ENCODE measurements around a stretch of chr5.

DNA sequence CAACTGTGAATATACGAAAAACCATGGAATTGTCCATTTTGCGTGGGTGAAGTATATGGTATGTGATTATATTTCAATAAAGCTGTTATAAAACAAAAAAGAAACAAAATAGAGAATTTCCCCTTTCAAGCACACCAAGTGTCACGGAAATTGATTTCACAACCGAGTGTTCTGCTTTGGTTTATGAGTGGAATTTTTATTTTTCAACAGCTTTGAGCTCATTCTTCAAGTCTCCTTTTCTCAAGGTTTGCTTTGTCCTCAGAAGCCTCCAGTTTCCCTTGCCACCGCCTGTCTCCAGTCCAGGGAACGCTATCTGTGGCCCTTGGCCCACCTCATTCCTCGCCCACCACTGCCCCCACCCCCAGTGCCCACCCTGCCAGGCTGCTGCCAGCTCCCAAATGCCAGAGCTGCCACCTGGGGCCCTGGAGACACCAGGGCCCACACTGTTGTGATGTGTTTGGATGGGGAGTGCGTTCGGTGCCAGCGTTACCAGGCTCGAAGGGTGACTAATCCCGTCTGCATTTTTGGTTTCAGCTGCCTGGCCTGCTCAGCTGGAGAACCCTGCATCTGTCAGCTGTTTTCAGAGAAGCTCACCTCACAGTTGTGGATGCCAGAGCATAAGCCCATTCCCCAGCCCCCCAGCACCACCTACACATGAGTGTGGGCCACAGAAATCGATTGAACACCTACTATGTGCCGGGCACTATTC lies 30.3 kb downstream of the DUSP1 start:
- PRO-cap, 4 experiments, result peak in 1 of 4 experiments; most common plus-strand start position 466 of the sequence (in 1)
- RAMPAGE, long total RNA, 2 experiments, result no peak in any of the 2 experiments

GRCh38 chr5:172778118-172778913 lies 7.3 kb upstream of the DUSP1 start:
- PRO-cap, 4 experiments, result peak in 4 of 4 experiments; most common plus-strand start chr5:172778475 (in 4); most common minus-strand start chr5:172778317 (in 3)
- RAMPAGE, long total RNA, 2 experiments, result start-site peak on the plus strand in 1 of 2 experiments, at chr5:172778433-172778465 at its widest, 16 reads per replicate

- PRO-cap, 4 experiments, result no peak in any of the 4 experiments
- RAMPAGE, long total RNA, 2 experiments, result no peak in any of the 2 experiments
Observed at GRCh38 chr5:172800914-172801829, 30.2 kb upstream of the DUSP1 start.

- PRO-cap, 4 experiments, result peak in 4 of 4 experiments; most common plus-strand start chr5:172832966 (in 4); most common minus-strand start chr5:172832726 (in 3)
- RAMPAGE, long total RNA, 2 experiments, result no peak in any of the 2 experiments
Observed at GRCh38 chr5:172832529-172833073, 1.4 kb upstream of the ERGIC1 start.

DNA sequence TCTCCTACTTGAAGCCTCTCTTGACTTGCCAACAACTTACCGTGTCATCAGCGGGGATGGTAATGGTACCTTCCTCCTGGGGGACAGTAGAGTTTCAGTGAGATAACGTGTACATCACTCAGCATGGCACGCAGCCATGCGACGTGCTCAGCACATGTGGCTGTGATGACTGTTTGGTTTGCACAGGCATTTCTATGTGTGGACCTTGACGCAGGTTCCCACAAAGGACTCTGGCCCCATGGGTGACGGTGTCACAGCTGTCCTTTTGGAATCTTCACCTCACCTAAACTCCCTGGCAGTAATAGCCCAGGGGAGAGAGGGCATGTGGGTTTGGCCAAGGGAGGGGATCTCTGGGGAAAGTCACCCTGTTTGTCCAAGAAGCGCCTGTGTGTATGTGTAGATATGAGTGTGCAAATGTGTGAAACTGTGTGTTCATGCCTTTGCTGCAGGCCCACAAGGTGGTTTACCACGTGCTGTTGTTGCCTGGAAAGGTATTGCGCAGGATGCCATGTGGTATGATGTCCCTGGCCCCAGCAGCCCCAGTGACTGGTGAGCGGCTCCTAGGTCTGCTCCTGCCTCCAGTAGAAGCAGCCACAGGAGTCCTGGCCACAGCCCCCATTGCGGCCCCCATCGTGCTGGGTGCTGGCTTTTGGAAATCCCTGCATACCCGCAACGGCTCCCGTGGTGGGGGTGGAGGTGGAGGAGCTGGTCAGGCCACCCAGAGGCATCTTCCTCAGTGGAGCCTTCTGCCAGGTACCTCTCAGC lies 18.8 kb downstream of the ERGIC1 start:
- PRO-cap, 4 experiments, result peak in 4 of 4 experiments; most common plus-strand start position 542 of the sequence (in 4); most common minus-strand start position 88 of the sequence (in 2)
- RAMPAGE, long total RNA, 2 experiments, result no peak in any of the 2 experiments

DNA sequence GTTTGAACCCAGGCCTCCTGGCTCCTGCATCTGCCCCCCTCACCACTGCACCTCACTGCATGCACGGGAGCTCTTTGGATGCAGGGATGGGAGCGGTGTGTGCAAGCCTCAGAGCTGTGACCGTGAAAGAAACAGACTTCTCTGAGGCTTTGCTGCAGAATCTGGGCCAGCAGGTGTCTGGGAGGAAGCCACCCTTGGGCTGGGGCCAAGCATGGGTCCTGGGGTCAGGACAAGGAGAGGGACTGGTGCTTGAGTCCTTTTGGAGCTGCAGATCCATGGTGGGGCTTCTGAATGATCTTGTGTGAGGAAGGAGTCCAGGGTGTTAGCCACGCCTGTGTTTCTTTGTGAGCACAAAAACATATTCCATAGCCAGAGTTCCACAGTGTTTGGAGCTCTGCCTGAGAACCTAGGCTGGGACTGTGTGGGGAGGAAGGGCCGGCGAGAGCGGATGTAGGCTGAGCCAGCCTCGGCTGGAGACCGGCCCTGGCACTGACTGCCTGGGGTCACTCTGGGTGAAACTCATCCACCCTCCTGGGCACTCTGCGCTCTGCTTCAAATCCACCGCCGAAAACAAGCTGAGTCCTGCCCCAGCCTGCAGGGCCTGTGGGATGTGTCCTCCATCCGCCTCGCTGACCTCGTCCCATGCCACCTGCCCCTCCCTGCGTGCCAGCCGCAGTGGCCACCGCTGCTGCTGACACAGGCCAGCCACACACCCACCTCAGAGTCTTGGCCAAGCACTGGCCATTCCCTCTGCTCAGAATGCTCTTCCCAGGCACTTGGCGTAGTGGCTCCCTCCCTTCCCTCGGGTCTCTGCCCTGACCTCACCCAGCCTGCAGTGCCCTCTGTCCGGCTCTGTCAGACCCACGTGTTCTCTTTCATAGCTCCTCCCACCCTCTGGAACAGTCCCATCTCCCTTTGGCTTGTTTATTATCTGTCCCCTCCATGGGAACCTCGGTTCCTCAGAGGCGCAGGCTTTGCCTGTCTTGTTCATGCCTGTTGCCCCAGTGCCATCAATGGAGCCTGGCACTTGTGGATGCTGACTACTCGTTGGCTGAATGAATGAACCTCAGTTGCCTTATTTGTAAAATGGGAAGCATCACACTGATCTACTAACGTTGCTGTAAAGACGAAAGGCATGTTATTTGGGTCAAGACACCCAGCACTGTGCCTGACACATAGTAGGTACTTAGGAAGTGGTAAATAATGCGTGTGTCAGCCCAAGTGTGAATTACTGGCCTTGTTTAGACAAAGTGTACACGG lies 26.9 kb downstream of the ERGIC1 start:
- PRO-cap, 4 experiments, result peak in 4 of 4 experiments; most common plus-strand start position 927 of the sequence (in 4); most common minus-strand start position 423 of the sequence (in 4)
- RAMPAGE, long total RNA, 2 experiments, result start-site peak on the minus strand in 1 of 2 experiments, centred at position 787 of the sequence, 6 reads per replicate

DNA sequence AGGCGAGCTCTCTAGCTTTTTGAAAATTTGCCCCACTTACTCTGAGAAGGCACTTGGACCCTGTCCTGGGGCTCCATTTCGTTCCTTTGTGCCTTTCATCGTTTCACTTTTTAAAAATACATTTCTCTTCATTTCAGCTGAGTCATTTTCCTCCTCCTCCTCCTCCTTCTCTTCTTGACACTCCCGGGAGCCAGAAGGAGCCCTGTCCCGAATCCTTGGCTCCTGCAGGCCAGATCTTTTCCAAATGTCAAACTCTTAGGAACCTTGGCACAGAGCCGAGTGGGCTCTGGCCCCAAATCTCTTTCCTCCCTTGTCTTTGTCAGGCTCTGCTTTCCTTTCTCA lies 17.5 kb downstream of the STC2 start:
- PRO-cap, 4 experiments, result no peak in any of the 4 experiments
- RAMPAGE, long total RNA, 2 experiments, result no peak in any of the 2 experiments

DNA sequence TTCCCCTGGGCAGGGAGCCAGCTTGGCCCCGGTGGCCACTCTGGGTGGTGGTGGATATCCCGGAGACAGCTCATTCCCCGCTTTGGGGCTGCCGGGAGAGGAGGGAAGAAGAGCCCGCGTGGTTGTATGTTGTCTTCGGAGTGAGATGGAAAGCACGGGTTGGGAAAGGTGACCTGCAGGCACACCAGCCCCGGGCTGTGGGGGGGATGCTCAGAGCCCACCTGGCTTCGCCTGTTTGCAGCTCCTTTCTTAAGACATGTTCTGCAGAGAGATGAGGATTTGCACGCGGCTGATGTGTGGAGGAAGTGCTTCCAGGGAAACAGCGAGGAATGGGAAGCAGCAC lies 84.6 kb upstream of the STC2 start:
- PRO-cap, 4 experiments, result no peak in any of the 4 experiments
- RAMPAGE, long total RNA, 2 experiments, result no peak in any of the 2 experiments

DNA sequence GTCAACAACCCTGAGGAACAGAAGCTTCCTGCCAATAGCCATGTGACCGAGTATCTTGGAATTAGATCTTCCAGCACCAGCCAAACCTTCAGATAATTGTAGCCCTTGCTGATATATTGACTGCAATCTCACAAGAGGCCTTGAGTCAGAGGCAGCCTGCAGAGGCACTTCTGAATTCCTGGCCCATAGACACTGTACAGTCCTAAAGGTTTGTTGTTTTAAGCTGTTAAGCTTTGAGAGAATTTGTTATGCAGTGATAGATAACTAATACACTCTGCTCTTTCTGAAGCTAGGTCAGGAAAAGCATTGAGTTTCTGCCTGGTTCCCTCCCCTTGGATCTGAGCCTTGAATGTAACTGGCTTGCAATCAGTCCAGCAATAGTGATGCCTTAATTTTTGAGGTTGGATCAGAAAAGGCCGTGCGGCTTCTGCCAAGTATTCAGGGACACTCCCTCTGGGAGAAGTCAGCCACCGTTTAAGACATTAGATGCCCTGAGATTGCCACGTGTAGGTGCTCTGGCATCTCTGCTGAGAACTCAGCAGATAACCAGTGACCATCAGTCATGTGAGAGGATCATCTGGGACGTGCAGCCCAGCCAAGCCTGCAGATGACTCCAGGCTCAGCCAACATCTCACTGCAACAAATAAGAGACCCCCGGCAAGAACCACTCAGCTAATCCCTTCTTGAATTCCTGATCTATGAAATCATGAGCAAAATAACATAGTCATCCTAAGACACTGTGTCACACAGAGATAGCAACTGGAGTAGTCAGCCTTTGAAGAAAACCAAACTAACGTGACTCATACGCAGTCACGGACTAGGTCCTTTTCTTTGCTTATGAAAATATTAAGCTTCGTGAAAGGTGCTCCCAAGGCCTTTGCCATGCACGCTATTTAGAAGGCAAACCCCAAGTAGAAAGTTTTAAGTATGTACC lies 126.8 kb upstream of the STC2 start:
- PRO-cap, 4 experiments, result no peak in any of the 4 experiments
- RAMPAGE, long total RNA, 2 experiments, result no peak in any of the 2 experiments

DNA sequence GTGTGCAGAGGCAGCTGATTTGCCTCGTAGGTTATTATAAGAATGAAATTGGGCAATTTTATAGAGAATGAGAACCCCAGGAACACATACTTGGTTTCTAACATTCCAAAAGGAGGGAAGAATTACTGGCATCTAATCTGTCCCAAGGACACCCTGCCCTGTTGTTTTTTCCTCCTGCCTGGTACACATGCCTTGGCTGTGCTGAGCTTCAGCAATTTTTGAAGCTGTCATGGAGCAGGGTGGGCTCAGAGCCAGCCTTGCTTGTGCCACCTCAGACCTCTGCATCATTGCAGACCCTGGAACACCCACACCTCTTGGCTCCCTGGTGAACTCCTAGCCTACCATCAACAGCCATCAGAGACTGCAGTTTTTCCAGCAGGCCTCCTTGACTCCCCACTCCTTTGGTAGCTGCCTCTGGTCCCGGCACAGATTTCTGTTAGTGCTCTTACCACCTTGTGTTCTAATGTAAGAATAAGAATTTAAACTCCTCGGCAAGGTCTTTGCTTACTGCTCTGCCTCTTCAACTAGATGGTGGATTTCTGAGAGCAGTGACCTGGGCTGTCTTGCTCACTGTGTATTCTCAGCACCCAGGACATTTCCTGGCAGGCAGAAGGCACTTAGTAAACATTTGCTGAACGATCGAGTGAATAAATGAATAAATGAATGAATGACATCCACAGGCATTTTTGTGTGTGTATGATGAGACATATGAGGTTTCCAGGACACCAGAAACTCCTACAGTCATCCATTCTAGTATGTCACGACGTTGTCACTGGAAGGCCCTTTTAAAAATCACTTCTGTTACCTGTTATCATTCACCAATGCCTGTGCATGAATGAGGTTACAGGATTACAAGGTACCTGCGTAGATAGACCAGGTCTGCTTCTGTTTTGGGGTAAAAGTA lies 143.3 kb downstream of the BOD1 start:
- PRO-cap, 4 experiments, result no peak in any of the 4 experiments
- RAMPAGE, long total RNA, 2 experiments, result no peak in any of the 2 experiments

- PRO-cap, 4 experiments, result no peak in any of the 4 experiments
- RAMPAGE, long total RNA, 2 experiments, result no peak in any of the 2 experiments
Observed at GRCh38 chr5:173486396-173486673, 130.1 kb downstream of the BOD1 start.

- PRO-cap, 4 experiments, result peak in 2 of 4 experiments; most common plus-strand start chr5:173607351 (in 2); most common minus-strand start chr5:173607100 (in 1)
- RAMPAGE, long total RNA, 2 experiments, result no peak in any of the 2 experiments
Observed at GRCh38 chr5:173606909-173607794, 9.3 kb downstream of the BOD1 start.

- PRO-cap, 4 experiments, result no peak in any of the 4 experiments
- RAMPAGE, long total RNA, 2 experiments, result no peak in any of the 2 experiments
Observed at GRCh38 chr5:173728836-173729236, 112.4 kb upstream of the BOD1 start.

DNA sequence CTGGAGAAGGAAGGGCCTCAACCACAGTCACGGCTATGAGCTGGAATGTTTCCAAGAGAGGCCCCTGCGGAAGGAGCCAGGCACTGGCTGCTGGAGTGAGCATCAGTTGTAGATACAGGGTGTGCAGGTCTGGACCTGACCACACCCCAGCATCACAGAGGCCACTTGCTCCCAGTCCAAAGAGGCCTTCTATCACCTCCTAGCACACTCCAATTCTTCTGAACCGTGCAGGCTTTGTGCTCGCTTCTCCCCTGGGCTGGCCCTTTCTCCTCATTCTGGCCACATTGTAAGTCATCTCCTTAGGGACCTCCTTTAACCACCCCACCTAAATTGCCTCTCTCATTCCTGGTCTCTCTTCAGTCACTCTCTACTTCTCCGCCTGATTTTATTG lies 120.8 kb upstream of the BOD1 start:
- PRO-cap, 4 experiments, result no peak in any of the 4 experiments
- RAMPAGE, long total RNA, 2 experiments, result no peak in any of the 2 experiments

DNA sequence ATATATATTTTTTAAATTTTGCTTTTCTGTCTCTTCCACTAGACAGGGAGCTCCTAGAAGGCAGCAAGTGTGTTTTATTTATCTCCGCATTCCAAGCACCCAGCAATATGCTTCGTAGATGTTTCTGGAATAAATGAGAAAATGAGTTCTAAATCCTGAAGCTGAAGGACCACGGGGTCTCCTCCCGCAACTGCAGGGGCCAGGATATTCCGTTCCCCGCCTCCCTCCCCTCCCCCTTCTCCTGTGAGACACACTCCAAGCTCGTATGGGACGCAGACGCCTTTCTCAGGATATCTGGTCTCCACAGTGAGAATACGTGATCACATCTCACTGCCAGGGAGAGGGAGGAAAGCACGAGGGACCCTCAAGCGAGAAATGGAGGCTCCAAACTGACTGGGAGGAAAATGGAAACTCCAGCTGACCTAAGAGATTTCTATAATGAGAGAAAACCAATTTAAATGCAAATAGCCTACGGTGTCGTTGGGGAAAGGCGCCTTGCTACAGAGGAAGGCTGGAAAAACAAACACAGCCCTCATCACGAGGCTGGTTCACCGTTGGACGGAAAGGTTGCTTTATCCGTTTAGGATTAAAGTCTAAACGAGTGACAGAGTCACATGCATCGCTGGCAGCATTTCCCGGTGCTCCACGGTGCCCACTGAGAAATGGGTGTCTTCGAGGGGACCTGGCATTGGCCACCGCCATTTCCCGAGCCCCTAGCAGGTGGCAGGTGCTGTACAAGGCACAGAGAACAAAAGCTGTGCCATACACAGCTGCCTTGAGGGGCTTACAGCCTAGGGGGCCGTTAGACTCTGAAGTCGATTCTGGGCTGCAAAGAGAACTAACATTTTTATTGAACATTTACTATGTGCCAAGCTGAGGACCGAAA lies 117.0 kb upstream of the CPEB4 start:
- PRO-cap, 4 experiments, result peak in 4 of 4 experiments; most common plus-strand start position 600 of the sequence (in 1); most common minus-strand start position 560 of the sequence (in 3)
- RAMPAGE, long total RNA, 2 experiments, result no peak in any of the 2 experiments

GRCh38 chr5:173823895-173824627 lies 64.1 kb upstream of the CPEB4 start:
- PRO-cap, 4 experiments, result peak in 4 of 4 experiments; most common plus-strand start chr5:173824478 (in 4); most common minus-strand start chr5:173824096 (in 4)
- RAMPAGE, long total RNA, 2 experiments, result no peak in any of the 2 experiments

DNA sequence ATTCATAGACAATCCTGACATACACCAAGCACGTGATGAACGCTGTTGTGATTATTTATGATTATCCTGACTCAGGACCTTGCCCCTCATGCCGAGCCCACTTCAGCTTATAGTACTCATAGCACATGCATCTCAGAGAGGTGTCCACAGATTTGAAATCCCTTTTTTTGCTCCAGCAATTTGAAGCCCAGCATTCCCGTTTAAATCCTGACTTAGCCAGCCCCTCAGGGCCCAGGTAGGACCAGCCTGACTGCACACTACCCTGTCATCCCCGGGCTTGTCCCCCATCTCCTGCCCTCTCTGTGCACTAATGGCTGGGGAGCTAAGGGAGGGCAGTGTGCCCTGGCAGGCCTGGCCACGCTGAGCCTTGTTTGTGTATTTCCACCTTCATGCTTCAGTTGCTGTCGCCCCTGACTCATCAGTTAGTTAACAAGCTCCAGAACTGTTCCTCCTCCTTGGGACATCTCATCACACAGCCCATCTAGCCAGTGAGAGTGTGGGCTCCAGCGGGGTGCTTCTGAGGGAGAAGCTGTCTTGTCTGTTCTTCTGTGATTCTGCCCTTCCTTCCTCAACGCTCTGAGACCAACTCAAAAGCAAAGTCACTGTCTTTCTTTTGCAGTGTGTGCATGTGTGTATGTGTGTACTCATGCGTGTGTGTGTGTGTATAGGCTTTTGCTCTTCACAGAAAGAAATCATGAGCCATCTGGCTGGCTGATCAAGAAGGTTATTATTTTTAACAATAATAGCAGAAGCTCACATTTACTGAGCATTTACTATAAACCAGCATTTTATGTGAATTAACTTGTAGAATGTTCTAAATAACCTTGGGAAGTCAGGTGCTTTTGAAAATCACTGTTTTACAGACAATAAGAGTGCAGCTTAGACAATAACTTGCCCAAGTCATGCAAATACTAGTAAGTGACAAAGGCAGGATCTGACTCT lies 58.3 kb upstream of the CPEB4 start:
- PRO-cap, 4 experiments, result no peak in any of the 4 experiments
- RAMPAGE, long total RNA, 2 experiments, result no peak in any of the 2 experiments

- PRO-cap, 4 experiments, result no peak in any of the 4 experiments
- RAMPAGE, long total RNA, 2 experiments, result no peak in any of the 2 experiments
Observed at GRCh38 chr5:173878627-173879045, 9.5 kb upstream of the CPEB4 start.

DNA sequence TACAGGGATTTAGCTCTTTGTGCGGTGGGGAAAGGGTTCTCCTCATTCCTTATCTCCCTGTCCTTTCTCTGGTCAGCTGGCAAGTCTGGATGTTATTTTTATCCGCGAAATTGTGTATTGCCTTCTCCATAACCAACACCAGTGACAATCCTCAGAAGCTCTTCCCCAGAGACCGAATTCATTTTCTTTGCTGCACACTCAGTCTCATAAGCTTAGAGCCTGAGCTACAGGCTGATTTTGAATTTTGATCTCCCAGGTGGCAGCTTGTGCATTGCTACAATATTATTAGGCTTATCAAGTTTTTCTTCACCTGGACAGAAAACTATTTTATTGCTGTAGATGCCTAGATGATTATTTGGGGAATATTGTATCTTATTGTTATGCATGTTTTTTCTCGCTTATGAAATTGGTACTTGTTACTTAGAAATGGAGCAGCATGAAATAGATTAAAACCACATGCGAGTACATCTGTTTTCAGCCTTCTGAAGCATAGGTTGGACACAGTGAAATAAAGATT lies 27.3 kb downstream of the CPEB4 start:
- PRO-cap, 4 experiments, result no peak in any of the 4 experiments
- RAMPAGE, long total RNA, 2 experiments, result no peak in any of the 2 experiments

GRCh38 chr5:173923606-173924225 lies 35.6 kb downstream of the CPEB4 start:
- PRO-cap, 4 experiments, result no peak in any of the 4 experiments
- RAMPAGE, long total RNA, 2 experiments, result no peak in any of the 2 experiments